ENCODE data around the gene ZC3H7B.

GRCh38 chr22:39418554-39419538 lies 19.3 kb downstream of the TAB1 start:
- PRO-cap = no peak

DNA sequence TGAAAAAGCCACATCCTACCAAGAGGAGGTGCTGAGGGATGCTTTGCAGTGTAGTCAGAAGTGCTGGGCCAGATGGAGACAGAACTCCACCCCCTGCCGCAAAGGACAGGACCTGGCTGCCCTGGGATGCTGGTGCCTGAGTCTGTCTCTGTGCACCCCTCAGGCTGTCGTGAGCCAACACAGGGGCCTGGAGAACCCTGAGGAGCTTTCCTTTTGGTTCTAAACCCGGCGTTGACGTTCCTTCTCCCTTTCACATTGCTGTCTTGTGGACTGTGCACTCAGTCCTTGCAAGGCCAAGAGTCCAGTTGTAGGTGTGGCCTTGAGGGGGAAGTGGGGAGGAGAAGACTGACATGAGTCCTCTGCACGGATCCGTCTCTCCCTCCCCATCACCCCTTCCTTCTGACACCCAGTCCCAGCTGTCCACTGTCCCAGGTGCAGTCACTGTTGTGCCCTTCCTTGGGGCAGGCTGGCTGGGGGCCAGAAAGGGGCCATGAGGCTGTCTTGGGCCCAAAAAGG lies 12.6 kb upstream of the MIEF1 start:
- PRO-cap = no peak

- PRO-cap = bidirectional peak, plus-strand start at chr22:39519672, minus-strand start at chr22:39519588; bidirectional peak, plus-strand start at chr22:39520564, minus-strand start at chr22:39520026
Measured at GRCh38 chr22:39519327-39520366, 715 bp upstream of the ATF4 start.

DNA sequence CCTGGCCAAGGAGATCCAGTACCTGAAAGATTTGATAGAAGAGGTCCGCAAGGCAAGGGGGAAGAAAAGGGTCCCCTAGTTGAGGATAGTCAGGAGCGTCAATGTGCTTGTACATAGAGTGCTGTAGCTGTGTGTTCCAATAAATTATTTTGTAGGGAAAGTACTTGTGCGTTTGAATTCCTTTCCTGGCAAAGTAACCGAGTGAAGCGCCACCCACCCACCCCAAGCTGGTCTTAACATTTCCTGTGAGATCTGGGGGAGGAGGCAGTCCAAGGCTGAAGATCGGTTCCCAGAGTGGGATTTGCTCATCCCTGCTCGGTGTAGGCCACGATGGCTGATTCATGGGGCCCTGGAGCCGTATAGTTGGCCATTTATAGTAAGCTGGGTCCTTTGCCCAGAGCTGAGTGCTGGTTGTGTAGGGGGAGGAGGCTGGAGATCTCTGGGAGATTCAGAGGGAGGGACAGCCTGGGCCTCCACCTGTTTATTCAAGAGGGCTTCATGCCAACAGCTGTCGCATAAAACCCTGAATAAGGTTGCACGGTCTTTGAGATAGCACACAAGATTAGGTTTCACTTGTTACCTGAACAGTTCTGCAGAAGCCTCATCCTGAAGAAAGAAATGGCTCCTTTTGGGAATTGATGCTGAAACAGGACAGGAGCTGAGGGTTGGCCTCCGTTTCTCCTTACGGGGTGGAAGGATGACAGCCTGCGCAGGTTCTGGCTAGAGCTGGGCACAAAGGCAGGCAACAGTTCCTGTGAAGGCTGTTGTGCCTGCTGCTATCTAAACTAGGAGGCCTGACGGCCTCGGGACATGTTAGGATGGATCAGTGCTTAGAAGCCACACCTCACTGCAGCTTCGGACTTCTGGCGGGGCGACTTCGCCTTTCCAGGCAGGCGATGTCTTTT lies 2.4 kb downstream of the ATF4 start:
- PRO-cap = no peak

- PRO-cap = no peak
Measured at GRCh38 chr22:39558177-39558976, 12.2 kb upstream of the CACNA1I start.

- PRO-cap = no peak
Measured at GRCh38 chr22:39727405-39727882, 156.9 kb downstream of the CACNA1I start.

- PRO-cap = no peak
Measured at GRCh38 chr22:39907465-39908232, 6.8 kb downstream of the GRAP2 start.

- PRO-cap = no peak
Measured at GRCh38 chr22:40204118-40204923, 26.6 kb downstream of the TNRC6B start.

GRCh38 chr22:40220599-40221275 lies 43.0 kb downstream of the TNRC6B start:
- PRO-cap = no peak

DNA sequence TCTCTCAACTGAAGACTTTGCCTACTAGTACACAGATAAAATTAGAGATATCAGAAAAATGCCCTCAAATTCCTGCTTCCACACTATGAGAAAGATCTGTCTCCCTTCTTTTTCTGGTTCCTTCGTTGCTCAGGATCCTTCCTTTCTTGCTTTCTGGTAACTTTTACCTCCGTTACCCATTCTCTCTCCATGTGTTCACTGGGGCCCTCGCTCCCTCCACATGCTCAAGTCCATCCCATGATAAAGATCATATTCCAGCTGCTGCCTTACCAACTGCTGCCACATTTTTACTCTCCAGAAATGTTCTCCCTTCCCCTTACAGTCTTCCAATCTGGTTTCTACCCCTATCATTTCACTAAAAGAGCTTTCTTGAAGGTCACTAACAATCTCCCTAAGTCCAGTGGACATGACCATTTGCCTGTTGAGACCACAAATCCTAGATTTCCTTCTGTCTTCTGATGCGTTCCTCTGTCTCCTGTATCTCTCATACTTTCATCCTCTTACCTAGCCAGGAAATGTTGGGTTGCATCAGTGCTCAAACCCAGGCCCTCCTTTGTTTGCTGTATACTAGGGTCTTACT lies 7.6 kb upstream of the ADSL start:
- PRO-cap = no peak

GRCh38 chr22:40414639-40415195 lies 44.3 kb downstream of the SGSM3 start:
- PRO-cap = no peak

DNA sequence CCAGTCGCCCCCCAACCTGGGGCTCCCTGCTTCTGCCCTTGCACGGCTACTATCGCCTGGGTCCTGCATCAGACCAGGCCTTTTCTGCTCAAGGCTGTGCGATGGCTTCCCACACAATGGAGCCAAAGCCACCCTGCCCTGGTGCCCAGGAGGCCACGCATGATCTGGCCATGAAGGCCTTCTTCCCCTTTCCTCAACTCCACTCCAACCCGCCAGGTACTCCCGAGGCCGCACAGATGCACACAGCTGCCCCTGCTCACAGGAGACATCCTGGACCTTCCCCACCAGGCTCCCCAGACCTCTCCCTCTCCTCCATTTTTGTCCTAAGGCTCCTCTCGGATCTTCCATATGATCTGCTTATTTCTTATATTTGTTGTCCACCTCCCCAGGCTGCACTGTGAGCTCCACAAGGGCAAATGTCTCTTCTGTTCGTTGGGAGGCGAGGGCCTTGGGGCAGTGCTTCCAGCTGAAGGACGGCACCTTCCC lies 46.0 kb downstream of the SGSM3 start:
- PRO-cap = no peak

- PRO-cap = no peak
Measured at GRCh38 chr22:40492184-40492701, 121.8 kb downstream of the SGSM3 start.

- PRO-cap = no peak
Measured at GRCh38 chr22:40509307-40510322, 126.9 kb downstream of the MRTFA start.

DNA sequence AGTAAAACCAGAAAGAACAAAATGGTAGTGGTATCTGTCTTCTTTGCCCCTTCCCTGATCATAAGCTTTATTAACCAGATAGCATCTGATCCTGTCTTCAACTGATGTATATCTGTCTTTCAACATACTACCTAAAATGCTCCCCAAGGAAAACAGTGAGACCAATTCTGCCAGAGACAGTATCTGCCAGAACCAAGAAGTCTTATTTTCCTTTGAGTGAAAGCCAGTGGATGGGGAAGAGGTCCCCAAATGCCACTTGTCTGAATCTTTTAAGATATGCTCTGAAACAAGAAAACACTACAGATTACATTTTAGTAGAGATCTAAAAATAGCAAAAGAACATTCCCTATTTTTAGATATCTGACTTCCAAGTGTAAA lies 104.0 kb downstream of the MRTFA start:
- PRO-cap = no peak

DNA sequence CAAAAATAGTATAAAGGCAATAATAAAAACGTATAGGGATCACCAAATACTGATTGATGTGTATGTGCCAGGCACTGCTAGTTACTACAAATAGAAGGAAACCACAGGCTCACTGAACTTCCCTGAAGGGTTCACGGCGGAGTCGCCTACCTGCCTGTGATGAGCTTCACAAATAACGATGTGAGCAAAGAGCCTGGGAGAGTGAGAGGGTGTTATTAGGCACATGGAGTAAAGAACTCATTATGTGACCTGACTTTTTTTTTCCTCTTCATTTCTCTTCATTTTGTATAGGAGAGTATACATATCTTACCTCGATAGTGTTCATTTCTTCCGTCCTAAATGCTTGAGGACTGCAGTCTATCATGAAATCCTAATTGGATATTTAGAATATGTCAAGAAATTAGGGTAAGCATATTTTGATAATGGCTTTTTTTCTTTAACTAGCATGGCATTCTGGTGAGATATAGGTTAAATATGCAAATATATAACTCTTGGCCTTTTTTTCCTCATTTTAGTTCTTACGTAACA lies 35.8 kb upstream of the L3MBTL2 start:
- PRO-cap = no peak

- PRO-cap = no peak
Measured at GRCh38 chr22:41181497-41181814, 23.7 kb upstream of the L3MBTL2 start.

GRCh38 chr22:41181815-41182231 lies 23.3 kb upstream of the L3MBTL2 start:
- PRO-cap = no peak

GRCh38 chr22:41229946-41230514 lies 10.7 kb downstream of the CHADL start:
- PRO-cap = no peak

GRCh38 chr22:41300939-41301974 lies at the start of gene ZC3H7B:
Gene ZC3H7B (plus strand): TSS chr22:41301525.
- PRO-cap = bidirectional peak, plus-strand start at chr22:41301604, minus-strand start at chr22:41301532

Measured in endodermal cell (in vitro differentiated cells).